GM12892 (cell line): ENCODE data around the genes TUBA1A, SPATS2, PRPF40B and FAIM2.

DNA sequence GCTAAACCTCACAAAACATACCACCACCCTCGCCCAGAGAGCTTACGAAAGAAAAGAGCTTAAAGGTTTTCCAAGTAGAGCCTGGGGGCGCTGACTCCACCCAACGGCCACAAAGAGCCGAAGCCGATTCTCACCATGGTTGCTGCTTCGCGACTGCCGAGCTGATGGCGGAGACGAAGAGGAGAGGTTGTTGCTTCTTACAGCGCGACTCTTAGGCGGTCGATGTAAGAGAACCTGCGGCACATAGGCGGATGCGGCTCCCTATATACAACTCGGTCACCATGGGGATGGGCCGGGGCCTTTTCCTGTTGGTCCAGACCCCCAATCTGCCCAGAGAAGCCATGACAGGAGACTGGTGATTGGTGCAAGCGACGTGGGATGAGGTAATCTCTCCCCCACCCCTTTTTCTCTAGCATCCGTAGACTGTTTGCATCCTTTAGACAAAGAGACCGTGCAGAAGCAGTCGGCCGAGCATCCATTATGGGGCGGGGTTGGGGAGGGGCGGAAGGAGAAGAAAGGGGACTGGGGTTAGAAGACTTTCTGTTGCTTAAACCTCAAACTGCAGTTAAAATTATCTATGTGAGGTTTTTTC lies at the start of gene TUBA1A:
Gene TUBA1A, minus strand, starts transcription at position 238 of the 592 bp plus-strand sequence.
- RRBS: no CpG with 5 or more reads among the region's 28 CpGs

- RRBS: no CpG with 5 or more reads among the region's 22 CpGs
These were observed 1.9 kb upstream of the PRPH start for GRCh38 chr12:49292708-49293815.

GRCh38 chr12:49341863-49342939 lies 4.5 kb upstream of the DNAJC22 start:
- RRBS: 13% methylated on average over 30 of the region's 76 CpGs

DNA sequence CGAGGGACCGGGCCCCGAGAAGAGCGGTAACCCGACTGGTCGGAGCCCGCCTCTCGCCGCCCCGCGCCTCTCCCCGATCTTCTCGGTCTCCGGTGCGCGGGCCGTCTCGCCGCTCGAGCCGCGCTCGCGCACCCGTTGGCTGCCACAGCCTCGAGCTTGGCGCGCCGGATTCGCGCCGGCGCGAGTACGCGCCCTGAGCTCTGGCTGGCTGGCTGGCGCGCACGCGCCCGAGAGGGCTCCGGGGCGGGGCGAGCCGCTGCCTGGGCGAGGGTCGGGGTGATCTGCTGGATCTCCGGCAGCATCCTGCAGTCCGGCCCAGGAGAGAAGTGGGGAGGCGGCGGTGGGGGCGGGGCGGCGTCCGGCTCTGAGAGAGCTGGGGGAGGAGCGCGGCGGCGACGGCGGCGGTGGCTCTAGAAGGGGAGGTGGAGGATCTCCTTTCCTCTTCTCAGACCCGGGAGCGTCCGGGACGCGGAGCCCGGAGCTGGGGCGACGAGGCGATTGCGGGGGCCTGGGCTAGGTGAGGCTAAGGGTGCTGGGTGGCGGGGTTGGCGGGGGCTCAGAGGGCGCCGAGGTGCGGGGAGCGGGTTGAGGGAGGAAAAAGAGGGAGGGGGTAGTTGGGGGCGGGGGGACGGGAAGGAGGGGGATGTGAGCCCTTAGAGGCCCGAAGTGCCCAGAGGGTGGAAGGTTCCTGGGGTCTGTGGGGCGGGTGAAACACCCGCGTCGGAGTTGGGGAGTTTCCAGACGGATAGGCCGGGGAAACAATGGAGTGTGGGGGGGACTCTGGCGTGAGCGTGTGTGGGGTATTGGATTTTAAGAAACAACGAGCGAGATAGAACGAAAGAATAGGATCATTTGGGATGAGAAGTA lies at the start of gene SPATS2:
Gene SPATS2, plus strand, starts transcription at position 392 of the 867 bp plus-strand sequence.
- RRBS: 1% methylated on average over 49 of the region's 92 CpGs

- RRBS: 2% methylated on average over 38 of the region's 81 CpGs
These were observed at the start of gene PRPF40B for GRCh38 chr12:49623144-49624294. PRPF40B (plus strand) TSS chr12:49623561.

GRCh38 chr12:49636488-49636845 lies 13.1 kb downstream of the PRPF40B start:
- RRBS: no CpG with 5 or more reads among the region's 12 CpGs

- RRBS: no CpG with 5 or more reads among the region's 15 CpGs
These were observed 20.7 kb downstream of the PRPF40B start for GRCh38 chr12:49643690-49644879.

GRCh38 chr12:49653384-49654101 lies 30.2 kb downstream of the PRPF40B start:
- RRBS: no CpG with 5 or more reads among the region's 7 CpGs

DNA sequence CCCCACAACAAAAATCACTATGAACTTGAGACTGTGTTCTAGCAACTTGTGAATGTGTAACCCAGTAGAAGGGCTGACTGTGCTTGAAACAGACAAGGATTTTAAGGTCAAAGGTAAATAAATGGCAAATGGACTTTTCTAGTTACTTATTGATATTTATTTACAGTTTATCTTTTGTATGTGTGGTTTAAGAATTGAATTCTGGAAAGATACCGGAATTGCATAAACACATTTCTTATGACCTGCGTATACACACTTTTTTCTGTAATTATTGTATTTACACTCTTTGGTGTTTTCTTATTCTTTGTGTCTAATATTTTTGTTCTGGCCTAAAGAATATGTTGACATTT lies 1.1 kb downstream of the TMBIM6 start:
- RRBS: no CpG with 5 or more reads among the region's 2 CpGs

- RRBS: no CpG with 5 or more reads among the region's 4 CpGs
These were observed 23.6 kb downstream of the TMBIM6 start for GRCh38 chr12:49764776-49765458.

- RRBS: no CpG with 5 or more reads among the region's 5 CpGs
These were observed 2.8 kb downstream of the NCKAP5L start for GRCh38 chr12:49825340-49825814.

DNA sequence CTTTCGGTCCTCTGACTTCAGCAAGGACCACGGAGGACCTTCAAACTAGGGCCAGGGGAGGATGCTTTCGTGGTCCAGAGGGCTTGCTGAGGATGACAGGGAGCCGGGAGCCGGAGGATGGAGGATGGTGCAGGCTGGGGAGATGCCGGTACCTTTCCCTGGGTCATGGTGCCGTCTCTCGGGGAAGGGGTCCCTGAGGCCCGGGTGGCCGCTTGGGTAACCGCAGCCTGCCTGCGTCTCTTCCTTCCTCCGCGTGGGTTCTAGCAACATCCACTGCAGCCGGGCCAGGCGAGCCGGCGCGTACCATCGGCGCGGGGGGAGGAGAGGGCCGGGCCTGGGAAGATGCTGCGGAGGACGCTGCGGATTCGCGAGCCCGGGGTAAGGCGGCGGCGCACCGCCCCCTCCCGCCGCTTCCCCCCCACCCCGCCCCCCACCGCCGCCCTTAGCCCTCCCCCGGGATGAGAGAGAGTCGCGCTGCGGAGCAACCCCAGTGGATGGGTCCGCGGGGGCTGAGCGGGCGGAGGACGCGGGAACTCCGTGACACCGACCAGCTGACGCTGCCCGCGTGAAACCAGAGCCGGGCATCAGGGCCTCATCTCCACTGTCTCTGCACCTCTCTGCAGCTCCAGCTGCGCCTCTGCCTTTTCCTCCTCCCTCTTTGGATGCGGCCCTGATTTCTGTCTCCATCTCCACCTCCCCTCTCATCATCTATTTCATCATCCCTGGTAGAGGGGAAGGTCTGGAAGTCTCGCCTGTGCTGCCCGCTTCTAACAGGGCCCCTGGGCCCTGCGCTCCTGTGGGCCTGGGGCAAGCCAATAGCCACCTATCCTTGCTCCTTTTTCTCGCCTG lies at the start of gene FAIM2:
Gene FAIM2, minus strand, starts transcription at position 275 of the 849 bp plus-strand sequence.
- RRBS: 2% methylated on average over 27 of the region's 60 CpGs

DNA sequence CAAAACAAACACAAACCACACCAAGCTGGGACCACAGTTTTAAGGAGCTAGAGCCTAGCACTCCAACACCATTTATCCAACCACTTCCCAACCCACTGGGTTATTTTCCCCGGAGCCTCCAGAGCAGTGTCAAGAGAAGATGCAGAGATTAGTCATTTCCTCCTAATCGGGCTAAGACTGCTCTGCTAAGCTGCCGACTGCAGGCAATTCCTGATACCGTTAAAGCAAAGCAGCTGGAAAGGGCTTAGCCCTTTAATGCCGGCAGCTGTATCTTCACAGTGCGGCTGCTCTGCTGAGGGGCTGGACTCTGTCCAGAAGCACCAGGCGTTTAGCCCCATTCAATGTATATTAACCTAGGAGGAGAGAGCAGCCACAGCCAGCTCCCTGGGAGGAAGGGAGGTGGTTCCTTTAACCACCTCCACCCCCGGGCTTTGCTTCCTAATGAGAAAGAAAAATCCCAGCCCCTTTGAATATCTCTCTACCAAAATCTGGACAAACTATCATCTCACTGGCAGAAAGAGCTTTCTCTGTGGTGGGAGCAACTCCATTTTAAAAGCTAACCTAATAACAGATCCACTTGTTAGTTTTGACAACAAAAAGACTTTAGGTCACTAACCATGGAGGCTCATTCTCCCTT lies 11.2 kb downstream of the AQP6 start:
- RRBS: no CpG with 5 or more reads among the region's 8 CpGs

GRCh38 chr12:50080941-50081576 lies 4.1 kb upstream of the SMARCD1 start:
- RRBS: no CpG with 5 or more reads among the region's 40 CpGs

DNA sequence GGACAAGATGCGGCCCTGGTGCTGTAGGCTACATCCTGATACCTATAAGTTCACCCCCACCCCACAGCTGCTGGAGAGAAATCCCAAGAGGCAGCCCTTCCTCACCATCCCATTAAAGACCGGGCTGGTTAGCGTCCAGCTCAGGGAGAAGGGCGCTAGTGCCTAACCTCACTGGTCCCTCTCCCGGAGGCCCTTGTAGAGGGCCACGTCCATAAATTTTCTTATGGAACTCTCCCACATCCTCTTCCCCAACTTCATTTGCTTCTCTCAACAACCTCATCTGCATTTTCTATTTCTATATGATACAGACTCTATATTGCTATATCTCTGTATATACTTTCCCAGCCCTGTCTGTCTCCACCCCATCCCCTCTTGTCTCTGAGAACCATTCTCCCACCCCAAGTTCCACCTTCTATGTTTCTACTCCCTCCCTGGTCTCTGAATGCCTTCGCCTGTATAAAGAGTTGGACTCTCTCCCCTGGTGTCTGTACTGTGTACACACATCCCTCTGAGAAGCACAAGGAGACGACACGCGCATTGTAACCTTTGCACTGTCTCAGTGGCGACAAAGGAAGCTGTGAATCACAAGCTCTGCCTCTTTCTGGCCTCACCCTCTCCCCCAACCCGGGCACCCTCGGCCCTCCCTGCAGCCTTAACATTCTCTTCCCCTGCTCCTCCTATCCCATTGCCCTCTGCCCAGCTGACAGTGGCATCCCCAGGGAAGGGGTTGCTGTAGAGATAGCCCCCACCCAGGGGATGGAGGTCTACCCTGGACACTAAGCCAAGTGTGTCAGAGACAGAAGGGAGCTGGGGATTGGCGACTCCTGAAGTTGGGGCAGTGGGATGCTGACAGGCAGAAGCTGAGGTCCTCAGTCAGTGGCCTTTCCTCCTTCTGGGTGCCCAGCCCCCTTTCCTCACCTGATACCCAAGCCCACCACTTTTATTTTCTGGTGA lies 2.6 kb upstream of the SMARCD1 start:
- RRBS: no CpG with 5 or more reads among the region's 14 CpGs

GRCh38 chr12:50096638-50097232 lies 7.1 kb upstream of the GPD1 start:
- RRBS: no CpG with 5 or more reads among the region's 3 CpGs

- RRBS: no CpG with 5 or more reads among the region's 2 CpGs
These were observed 19.5 kb upstream of the CERS5 start for GRCh38 chr12:50186604-50187035.

DNA sequence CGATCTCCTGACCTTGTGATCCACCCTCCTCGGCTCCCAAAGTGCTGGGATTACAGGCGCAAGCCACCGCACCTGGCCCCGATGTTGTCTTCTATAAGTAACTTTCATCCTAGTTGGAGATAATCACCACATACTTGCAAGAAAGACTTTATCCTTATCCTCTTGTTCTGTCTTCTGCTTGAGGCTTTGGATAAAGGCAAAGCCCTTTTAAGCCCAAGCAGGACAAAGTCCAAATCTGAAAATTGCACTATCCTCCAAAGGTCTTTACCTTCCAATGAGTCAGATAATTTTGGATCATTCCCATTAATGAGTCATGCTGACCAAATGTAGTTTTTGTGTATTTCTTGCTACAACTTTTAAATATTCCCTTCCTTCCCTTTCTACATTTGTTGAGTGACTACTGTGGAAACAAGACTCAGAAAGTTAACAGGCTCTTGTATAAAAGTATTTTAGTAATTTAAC lies 20.9 kb upstream of the LIMA1 start:
- RRBS: no CpG with 5 or more reads among the region's 5 CpGs

GRCh38 chr12:50517408-50518089 lies 12.8 kb downstream of the DIP2B start:
- RRBS: no CpG with 5 or more reads among the region's 3 CpGs

DNA sequence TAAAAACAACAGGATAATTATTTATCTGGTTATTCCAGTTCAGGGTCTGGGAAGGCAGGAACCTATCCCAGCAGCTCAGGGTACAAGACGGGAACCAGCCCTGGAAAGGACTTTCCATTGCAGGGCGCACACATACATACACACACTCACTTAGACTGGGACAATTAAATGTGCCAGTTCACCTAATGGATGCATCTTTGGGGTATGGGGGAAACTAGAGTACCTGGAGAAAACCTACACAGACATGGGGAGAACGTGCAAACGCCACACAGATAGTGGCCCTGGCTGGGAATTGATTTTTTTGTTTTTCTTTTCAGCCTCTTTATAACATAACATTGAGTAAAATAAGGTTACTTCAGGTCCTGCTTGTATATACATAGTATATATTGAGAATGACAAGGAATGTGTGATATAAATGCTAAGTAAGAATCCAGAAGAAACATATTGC lies 17.6 kb downstream of the DIP2B start:
- RRBS: no CpG with 5 or more reads among the region's 4 CpGs